HTR-8/SVneo (cell line): ENCODE measurements around the genes WDR55, PCDHB14 and SLC25A2.

- RRBS: no CpG with 5 or more reads among the region's 4 CpGs
Measured at GRCh38 chr5:140333259-140333720, 13.1 kb downstream of the HBEGF start.

- RRBS: no CpG with 5 or more reads among the region's 5 CpGs
Measured at GRCh38 chr5:140347969-140348706, 1.7 kb upstream of the HBEGF start.

- RRBS: under 1% methylated on average over 20 of the region's 51 CpGs
Measured at GRCh38 chr5:140400505-140401195, 983 bp upstream of the ANKHD1 start.

DNA sequence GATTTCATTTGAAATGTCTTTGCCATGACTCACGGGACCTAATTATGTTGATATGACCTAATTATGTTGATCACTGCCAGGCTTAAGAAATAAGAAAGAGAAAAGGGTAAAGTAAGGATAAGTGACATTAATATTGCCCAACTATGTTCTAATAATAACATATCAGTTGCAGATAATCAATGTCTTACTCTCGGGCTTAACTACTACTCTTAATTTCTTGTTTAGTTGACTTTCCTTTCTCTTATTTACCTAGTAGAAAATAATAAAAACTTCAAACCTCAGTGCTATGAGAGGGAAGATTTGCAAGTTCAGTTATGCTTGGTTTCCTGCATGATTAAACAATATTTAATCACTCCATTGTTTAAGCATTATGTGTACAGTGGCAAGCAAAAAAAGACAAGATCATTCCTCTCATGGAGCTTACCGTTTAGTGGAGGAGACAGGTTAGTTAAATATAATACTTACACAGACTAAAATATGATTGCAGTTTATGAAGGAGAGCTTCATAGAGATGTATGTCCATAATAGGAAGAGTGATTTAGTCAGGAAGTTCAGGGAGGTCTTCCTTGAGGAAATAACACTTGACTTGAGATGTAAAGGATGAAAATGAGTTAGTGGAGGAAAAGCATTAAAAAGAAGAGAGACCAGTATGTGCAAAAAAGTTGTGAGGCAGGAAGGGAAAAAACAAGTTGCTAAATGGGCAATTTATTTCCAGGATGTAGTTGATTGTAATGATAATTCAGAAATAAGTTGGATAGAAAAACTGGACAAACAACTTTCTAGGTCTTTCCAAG lies 66.8 kb upstream of the EIF4EBP3 start:
- RRBS: no CpG with 5 or more reads among the region's 3 CpGs

DNA sequence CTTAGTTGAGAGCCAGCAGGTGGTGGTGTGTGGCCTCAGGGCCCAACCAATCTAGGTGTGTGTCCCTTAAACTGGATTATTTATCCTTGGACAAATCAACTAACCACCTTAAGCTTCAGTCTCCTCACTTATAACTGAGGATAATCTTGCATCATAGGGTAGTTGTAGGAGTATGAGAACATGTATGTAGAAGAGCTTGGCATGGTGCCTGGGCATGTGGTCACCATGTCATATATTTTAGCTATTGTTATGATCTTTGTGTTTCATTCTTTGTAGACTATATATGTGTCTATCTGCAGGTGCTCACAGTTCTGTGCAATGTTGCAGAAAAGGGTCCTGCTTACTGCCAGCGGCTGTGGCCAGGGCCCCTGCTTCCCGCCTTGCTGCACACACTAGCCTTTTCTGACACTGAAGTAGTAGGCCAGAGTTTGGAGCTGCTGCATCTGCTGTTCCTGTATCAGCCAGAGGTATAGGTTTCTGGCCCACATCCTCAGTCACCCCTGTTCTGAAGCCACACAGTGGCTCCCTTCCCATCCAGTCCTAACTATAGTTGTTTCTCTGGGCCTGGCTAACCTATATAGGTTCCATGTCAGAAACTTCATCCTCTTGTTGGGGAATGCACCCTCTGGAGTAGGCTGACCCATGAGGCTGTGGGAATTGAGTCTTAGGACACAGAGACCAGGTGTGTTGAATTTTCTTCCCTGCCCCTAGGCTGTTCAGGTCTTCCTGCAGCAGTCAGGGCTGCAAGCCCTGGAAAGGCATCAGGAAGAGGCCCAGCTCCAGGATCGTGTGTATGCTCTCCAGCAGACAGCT lies 3.0 kb downstream of the NDUFA2 start:
- RRBS: no CpG with 5 or more reads among the region's 3 CpGs

- RRBS: 3% methylated on average over 8 of the region's 50 CpGs
Measured at GRCh38 chr5:140664566-140665282, at the start of gene WDR55. Gene WDR55 (plus strand): TSS chr5:140664904.

- RRBS: no CpG with 5 or more reads among the region's 49 CpGs
Measured at GRCh38 chr5:140857715-140858145, 2.0 kb downstream of the PCDHA10 start.

DNA sequence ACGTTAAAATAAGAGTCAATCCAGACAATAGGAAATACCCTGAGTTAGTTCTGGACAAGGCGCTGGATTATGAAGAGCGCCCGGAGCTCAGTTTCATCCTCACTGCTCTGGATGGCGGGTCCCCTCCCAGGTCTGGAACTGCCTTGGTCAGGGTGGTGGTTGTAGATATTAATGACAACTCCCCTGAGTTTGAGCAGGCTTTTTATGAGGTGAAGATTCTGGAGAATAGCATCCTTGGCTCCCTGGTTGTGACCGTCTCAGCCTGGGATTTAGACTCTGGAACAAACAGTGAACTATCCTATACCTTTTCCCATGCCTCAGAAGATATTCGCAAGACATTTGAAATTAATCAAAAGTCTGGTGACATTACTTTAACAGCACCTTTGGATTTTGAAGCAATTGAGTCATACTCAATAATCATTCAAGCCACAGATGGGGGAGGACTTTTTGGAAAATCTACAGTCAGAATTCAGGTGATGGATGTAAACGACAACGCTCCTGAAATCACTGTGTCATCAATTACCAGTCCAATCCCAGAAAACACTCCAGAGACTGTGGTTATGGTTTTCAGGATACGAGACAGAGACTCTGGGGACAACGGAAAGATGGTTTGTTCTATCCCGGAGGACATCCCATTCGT lies 1.0 kb downstream of the PCDHB12 start:
- RRBS: no CpG with 5 or more reads among the region's 13 CpGs

DNA sequence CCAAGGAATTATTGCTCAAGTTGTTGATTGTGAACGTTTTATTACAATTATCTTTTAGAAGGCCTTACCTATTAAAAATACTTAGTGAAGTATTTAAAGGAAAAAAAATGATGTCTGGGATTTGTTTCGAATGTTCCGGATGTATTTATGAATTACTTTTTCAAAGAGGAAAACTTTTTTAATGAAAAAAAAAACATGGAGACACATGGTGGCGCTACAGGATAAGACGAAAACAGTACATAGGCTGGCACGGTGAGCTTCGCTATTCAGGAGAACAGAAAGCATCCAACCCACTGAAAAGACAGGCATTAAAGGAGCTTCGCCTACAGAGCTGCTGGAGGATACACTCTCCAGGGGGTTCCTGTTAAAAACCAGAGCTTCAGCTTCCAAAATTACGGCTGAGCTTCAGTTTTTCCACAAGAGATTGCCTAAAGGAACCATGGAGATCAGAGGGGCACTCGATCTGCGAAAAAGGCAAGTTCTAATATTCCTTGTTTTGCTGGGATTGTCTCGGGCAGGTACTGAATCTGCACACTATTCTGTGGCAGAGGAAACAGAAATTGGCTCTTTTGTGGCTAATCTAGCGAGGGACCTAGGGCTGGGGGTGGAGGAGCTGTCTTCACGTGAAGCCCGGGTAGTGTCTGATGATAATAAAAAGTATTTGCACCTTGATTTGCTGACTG lies at the start of gene PCDHB14:
TSS of gene PCDHB14 (plus strand) at position 277 of the 683 bp plus-strand sequence.
- RRBS: no CpG with 5 or more reads among the region's 15 CpGs

GRCh38 chr5:141303851-141304196 lies at the start of gene SLC25A2:
Gene SLC25A2 (minus strand): TSS chr5:141304049.
- RRBS: 96% methylated on average over 6 of the region's 33 CpGs

- RRBS: 56% methylated on average over 27 of the region's 81 CpGs
Measured at GRCh38 chr5:141476310-141477556, 967 bp downstream of the PCDHGC3 start.

DNA sequence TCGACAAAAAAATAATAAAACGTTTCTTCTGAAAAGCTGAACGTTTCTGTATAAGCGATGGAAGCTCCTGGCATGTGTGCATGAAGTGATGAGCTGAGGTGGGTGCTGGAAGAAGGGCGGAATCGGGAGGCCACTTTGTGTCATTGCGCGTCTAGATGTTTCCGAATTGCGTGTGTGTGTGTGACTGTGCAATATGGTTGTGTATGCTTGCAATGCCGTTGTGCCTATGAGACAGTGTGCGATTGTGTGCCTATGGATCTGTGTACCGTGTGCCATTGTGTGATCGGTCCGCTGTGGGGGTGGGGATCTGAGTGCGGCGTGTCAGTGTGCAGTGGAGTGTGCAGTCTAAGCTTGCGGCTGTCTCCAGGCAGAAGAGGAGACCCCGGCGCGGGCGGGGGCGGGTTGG lies 24.1 kb downstream of the PCDHGC5 start:
- RRBS: no CpG with 5 or more reads among the region's 23 CpGs

DNA sequence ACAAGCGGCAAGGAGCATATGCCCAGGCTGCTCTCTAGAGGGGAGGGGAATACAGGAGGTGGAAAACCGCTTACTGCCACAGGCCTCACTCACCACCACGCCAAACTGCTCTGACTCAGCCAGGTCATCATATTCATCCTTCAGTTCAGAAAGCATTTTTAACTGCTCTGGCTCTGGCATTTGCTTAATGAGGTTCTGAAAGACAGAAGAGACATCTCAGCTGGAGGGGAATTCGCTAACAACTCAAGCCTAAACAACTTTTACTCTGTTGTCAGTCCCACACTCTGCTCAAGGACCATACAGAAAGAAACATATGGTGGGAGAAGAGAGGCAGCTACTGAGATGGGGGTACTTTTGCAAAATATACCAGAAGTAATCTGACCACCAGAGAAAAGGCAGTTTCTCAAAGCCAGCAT lies 40.2 kb downstream of the PCDHGC5 start:
- RRBS: no CpG with 5 or more reads among the region's 4 CpGs

GRCh38 chr5:141529495-141529810 lies 40.6 kb downstream of the PCDHGC5 start:
- RRBS: no CpG with 5 or more reads among the region's 4 CpGs

- RRBS: no CpG with 5 or more reads among the region's 4 CpGs
Measured at GRCh38 chr5:141582069-141582715, 36.6 kb downstream of the DIAPH1 start.

- RRBS: no CpG with 5 or more reads among the region's 5 CpGs
Measured at GRCh38 chr5:141589982-141590522, 28.7 kb downstream of the DIAPH1 start.

DNA sequence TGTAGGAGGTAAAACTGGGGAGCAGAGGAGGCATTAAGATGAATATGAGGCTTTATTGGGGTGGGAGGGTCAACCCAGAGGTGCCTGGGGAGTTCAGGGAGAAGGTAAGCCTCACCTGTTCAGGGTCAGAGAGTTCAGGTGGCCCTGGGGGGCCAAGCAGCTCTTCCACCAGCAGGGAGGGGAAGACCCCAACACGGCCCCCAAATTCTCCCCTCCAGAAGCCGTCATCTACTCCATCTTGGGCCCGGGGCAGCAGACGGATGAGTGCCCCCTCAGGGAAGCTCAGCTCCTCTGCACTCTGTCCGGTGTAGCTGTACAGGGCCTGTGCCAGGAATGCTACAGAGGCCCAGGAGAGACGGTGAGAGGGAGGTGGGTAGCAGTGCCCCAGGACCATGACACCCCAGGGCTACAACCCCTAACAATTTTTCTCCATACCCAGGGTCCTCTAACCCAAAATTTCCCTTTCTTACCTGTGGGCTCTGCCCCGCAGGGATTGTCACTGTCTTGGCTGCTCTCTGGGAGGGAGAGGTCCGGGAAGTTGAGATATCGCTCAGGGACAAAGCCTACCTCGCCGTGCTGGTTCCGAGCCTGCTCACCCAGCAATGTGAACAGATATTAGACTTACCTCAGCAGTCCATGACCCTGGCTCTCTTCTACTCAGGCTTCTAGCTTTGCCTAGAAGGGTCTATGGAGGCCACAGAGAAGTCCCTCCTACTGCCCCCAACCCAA lies 7.0 kb downstream of the FCHSD1 start:
- RRBS: 97% methylated on average over 3 of the region's 12 CpGs

- RRBS: 5% methylated on average over 5 of the region's 21 CpGs
Measured at GRCh38 chr5:141758411-141758984, 76.5 kb upstream of the ARAP3 start.

- RRBS: 78% methylated on average over 5 of the region's 13 CpGs
Measured at GRCh38 chr5:141853859-141854197, 24.4 kb downstream of the PCDH1 start.

- RRBS: 1% methylated on average over 12 of the region's 31 CpGs
Measured at GRCh38 chr5:141878104-141878331, 192 bp downstream of the PCDH1 start.